ENCODE results near the gene ZNG1F.

- PRO-cap, 2 experiments, result no peak in any of the 2 experiments
These were observed 196.0 kb downstream of the SPATA31A1 start for GRCh38 chr9:39551465-39551950.

DNA sequence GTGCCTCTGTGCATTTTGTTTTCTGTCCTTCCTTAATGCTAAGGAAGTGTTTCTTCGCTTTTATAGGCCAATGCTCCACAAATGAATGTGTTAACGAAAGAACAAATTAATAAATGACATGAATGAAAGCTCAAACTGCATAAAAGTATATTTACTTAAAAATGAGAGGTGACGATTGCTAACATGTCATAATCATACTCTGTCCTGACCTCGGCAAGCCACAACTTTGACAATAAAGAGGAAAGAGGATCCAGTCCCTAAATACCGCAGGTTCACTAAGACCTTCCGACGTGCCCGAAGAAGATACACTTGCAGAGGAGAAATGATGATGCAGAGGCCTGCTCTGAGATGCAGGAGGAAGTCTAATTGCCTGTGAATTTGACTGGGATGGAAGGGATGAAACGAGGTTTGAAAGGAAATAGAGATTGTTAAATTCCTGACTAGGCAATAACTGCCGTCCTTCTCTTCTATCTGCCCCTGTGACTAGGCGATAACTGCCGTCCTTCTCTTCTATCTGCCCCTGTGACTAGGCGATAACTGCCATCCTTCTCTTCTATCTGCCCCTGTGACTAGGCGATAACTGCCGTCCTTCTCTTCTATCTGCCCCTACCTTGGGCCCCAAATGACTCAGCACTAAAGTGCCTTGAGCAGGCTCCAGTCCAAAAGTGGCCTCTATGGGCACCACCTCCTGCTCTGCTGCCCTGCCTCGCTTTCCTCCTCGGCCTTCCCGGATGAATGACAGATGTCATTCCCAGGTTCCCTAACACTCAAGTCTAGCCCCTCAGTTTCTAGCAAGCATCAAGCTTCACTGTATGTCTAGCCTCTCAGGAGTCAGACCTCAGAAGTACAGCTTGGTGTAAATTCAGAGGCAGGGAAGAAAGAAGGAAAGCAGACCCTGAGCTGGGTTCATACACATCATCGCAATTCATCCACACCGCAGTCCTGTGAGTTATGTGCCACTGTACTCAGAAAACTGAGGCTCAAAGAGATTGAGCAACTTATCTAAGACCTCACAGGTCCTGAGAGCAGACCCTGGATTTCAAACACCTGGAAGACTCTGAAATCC is 189.2 kb downstream of the FOXD4L6 start:
- PRO-cap, 2 experiments, result no peak in any of the 2 experiments

DNA sequence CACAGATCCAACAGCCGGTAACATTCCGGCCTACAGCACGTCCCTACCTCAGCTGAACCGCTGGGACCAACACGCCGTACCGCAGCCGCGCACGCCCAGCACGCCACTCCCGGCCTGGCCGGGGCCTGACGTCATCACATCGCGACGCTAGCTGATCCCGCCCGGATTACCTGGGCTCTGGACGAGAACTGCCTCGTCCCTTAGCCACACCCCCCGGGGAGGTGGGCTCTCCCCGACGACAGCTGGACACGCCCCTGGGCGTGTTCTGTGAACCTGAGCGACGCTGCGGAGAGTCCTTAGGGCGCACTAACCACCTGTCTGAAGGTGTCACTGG is at the start of gene ZNG1F:
ZNG1F (minus strand) TSS at position 83 of the 334 bp plus-strand sequence.
- PRO-cap, 2 experiments, result no peak in any of the 2 experiments

DNA sequence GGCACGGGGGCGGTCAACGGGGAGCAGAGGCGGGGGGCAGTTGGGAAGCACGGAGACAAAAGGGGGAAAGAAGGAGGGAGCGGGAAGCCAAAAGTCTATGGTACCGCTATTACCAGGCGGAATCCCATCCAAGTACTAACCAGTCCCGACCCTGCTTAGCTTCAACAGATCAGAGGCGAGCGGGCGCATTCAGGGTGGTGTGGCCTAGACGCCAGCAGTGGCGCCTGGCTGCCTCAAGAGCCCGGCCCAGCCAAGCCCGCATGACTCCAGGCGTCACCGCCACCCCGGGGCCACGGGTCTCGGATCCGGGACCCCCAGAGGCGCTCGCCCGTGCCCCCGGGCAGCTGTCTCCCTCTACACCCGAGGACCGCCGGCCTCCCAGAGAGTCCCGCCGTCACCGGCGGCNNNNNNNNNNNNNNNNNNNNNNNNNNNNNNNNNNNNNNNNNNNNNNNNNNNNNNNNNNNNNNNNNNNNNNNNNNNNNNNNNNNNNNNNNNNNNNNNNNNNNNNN is 48.3 kb upstream of the ZNG1F start:
- PRO-cap, 2 experiments, result no peak in any of the 2 experiments

DNA sequence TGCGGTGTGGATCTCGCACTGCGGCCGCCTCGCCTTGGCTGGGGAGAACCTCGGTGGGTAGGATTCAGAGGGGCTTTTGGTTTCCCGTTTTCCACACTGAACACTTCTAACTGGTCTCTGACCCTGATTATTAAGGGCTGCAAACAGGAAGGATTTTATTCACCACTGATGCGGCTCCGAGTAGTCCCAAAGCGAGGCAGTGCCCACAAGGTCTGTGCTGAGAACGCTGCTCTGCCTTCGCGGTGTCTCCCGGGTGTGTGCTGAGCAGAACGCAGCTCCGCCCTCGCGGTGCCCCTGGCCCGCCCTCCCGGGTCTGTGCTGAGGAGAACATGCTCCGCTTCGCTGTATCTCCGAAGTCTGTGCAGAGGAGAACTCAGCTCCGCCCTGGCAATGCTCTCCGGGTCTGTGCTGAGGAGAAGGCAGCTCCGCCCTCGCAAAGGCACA is 167.4 kb upstream of the ZNG1F start:
- PRO-cap, 2 experiments, result peak in 2 of 2 experiments; most common minus-strand start position 216 of the sequence (in 2)

GRCh38 chr9:41358192-41358618 is 169.1 kb upstream of the ZNG1F start:
- PRO-cap, 2 experiments, result no peak in any of the 2 experiments

- PRO-cap, 2 experiments, result no peak in any of the 2 experiments
These were observed 170.0 kb upstream of the ZNG1F start for GRCh38 chr9:41359079-41359630.

- PRO-cap, 2 experiments, result no peak in any of the 2 experiments
These were observed 123.2 kb downstream of the SPATA31A6 start for GRCh38 chr9:42306614-42307099.

GRCh38 chr9:42568819-42569462 is 385.5 kb downstream of the SPATA31A6 start:
- PRO-cap, 2 experiments, result no peak in any of the 2 experiments

GRCh38 chr9:61555059-61555345 is 365.2 kb downstream of the SPATA31A7 start:
- PRO-cap, 2 experiments, result no peak in any of the 2 experiments

DNA sequence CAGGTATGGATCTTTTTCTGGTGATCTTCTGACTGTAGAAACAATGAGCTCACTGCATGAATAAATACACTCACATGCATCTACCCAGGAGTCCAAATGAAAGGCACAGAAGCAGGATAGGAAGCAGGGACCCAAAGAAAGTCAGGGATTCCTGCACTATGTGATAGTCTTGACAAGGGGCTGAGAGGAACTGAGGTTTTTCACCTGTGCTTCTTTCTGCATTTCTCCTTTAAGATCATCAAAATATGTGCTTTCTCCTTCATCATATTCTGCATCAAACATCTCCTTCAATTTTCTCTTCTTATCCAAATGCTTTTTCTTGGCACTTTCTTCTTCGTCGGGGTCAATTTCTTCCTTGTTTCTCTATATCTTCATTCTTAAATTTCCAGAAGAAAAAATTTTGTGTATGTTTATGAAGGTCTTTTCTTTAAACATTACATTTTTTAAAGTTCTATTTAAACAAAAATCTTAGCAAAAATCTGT is 1906.0 kb downstream of the FOXD4L5 start:
- PRO-cap, 2 experiments, result no peak in any of the 2 experiments

GRCh38 chr9:63708778-63709186 is 1576.2 kb downstream of the FOXD4L5 start:
- PRO-cap, 2 experiments, result no peak in any of the 2 experiments

DNA sequence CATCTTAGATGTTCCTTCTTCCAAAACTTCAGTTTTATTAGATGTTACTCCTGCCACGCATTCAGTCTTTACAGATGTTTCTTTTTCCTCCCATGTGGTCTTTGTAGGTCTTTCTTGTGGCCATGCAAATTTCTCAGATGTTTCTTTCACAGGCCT is 415.0 kb downstream of the FOXD4L5 start:
- PRO-cap, 2 experiments, result no peak in any of the 2 experiments

DNA sequence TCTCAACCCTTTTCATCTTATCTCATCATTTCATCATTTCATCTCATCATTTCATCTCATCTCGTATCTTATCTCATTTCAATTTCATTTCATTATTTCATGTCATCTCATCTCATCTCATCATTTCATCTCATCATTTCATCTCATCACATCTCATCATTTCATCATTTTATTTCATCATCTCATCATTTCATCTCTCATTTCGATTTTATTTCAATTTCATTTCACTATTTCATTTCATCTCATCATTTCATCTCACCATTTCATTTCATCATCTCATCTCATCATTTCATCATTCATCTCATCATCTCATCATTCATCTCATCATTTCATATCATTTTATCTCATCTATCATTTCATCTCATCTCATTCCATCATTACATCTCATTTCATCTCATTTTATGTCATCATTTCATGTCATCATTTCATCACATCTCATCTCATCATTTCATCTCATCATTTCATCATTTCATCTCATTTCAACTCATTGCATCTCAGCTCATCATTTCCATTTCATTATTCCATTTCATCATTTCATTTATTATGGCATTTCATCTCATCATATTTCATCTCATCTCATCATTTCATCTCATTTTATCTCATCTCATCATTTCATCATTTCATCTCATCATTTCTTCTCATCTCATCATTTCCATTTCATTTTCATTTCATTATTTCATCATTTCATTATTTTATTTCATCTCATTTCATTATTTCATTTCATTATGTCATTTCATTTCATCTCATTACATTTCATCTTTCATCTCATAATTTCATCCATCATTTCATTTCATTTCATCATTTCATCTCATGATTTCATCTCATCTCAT is 77.1 kb downstream of the FOXD4L4 start:
- PRO-cap, 2 experiments, result no peak in any of the 2 experiments

GRCh38 chr9:68355635-68355939 is 824 bp upstream of the PGM5 start:
- PRO-cap, 2 experiments, result no peak in any of the 2 experiments

GRCh38 chr9:68437652-68438148 is 81.3 kb downstream of the PGM5 start:
- PRO-cap, 2 experiments, result no peak in any of the 2 experiments

- PRO-cap, 2 experiments, result no peak in any of the 2 experiments
These were observed 90.4 kb downstream of the PGM5 start for GRCh38 chr9:68446639-68447330.

- PRO-cap, 2 experiments, result no peak in any of the 2 experiments
These were observed 85.6 kb downstream of the TMEM252 start for GRCh38 chr9:68455031-68455502.

- PRO-cap, 2 experiments, result no peak in any of the 2 experiments
These were observed 40.0 kb downstream of the TMEM252 start for GRCh38 chr9:68500310-68501441.

DNA sequence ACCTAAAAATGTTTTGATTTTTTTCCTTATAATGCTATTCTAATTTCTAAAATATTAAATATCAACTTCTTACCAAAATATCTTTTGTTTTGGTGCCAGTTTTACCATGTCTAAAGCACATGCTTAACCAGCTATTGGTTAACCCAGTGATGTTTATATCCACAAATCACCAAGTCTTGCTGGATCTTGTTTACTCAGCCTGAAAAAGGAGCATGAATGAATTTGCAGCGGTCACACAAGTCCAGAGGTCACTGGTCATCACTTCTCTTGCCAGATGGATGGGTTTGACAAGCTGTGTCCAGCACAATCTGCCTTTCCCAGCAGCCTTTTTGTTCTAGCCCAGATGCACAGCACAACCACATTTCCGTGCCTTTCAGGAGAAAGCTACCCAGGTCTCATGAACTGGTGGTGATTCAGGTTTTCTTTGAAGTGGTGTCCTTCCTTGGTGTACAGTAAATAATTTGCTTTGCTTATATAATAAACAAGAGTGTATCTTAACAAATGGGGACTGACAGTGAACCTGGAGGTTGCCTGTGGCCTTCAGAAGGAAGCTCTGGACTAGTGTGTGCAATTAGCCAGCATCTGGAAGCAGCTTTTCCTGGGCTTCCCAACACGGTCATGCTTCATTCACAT is 32.1 kb downstream of the TMEM252 start:
- PRO-cap, 2 experiments, result no peak in any of the 2 experiments

Data from helper T cell (primary cell).